ENCODE data around the genes SLC26A8 and PXT1.

DNA sequence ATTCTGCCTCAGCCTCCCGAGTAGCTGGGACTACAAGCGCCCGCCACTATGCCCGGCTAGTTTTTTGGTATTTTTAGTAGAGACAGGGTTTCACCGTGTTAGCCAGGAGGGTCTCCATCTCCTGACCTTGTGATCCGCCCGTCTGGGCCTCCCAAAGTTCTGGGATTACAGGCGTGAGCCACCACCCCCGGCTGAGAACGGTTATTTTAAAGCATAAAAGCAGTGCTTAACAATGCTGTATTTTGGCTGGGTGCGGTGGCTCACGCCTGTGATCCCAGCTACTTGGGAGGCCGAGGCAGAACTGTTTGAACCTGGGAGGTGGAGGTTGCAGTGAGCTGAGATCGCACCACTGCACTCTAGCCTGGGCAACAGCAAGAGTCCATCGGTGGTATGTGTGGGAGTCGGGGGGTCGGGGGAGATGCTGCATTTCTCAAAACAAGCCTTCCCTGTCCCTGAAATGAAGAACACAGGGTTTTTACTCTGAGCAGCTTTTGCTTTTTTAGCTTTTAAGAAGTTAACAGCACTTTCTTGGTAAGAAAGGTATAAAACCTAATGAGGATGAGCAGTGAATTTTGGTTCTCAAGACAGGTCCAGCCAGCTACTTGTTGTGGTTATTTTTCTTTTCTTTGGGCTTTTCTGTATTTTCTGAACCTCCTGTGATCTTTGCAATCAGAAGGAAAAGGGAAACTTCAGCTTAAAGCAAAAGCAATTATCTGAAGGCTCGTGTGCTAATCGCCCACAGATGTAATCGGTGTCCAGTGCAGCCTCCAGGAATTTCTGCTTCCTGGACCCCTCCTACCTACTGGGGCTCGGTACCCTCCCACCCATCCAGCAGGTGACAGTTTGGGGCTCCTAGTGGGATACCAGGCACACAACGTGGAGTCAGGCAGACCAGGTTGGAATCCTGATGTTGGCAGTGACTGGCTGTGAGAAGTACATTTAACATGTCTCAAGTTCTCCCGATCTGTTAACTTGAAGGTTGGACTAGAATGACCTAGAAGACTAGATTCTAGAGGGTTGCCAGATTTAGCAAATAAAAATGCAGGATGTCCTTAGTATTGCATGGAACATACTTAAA lies 3.7 kb downstream of the RPL10A start:
- PRO-cap, 2 experiments = no peak in any of the 2 experiments
- RAMPAGE, long total RNA, 5 experiments = no peak in any of the 5 experiments

- PRO-cap, 2 experiments = no peak in any of the 2 experiments
- RAMPAGE, long total RNA, 5 experiments = no peak in any of the 5 experiments
Observed at GRCh38 chr6:35481523-35482155, 13.4 kb downstream of the RPL10A start.

GRCh38 chr6:35494010-35494591 lies 2.8 kb downstream of the TEAD3 start:
- PRO-cap, 2 experiments = no peak in any of the 2 experiments
- RAMPAGE, long total RNA, 5 experiments = no peak in any of the 5 experiments

DNA sequence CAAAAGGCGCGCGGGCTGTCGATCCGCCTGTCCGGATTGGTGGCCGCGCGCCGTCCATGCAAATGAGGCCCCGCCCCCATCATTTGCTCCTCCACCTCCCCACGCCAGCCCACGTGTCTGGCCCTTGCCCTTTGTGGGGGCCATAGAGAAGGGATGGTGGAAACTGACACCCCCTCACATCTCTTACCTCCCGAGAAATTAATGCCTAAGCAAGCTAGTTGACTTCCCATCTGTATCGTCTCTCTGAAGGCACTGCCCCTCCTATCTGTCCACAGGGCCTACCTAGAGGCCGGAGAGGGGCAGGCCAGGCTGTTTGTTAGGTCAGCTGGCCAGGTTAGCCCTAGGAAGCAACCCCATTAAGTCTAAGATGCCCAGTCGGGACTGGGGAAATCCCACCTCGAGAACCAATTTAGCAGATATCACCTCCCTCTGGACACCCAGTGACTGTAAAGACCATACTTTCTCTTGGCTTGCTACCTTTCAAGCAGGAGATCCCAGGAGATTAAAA lies 366 bp upstream of the FKBP5 start:
- PRO-cap, 2 experiments = peak in 1 of 2 experiments; most common plus-strand start position 143 of the sequence (in 1)
- RAMPAGE, long total RNA, 5 experiments = no peak in any of the 5 experiments

GRCh38 chr6:36024086-36024901 lies at the start of gene SLC26A8:
SLC26A8 (minus strand) TSS chr6:36024641.
- PRO-cap, 2 experiments = no peak in any of the 2 experiments
- RAMPAGE, long total RNA, 5 experiments = no peak in any of the 5 experiments

DNA sequence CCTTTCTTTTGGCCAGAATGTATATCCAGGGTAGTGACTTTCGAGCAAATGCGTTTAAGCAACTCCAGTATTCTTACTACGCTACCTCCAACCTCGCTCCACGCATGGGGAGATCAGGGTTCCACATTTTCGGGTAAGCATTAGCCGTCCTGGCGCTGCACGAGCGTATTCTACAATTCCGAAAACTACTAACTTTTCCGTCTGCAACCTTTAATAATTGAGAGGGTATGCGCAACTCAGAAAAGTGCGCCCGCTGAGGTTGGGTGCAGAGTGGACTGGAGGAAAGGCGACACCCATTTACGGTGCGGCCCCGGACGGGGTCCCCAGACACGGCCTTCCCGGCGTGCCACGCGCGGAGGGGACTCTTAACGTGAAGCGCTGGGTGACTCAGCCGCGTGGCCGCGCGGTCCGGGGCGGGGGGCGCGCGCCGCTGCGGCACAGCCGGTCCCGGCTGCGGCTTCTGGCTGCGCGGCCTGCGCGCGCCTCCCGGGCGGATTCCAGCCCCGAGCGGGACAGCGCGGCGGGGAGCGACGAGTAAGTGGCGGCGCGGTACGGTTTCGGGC lies at the start of gene PXT1:
PXT1 (minus strand) TSS at position 277 of the 563 bp plus-strand sequence.
- PRO-cap, 2 experiments = peak in 2 of 2 experiments; most common plus-strand start position 396 of the sequence (in 1); most common minus-strand start position 277 of the sequence (in 1)
- RAMPAGE, long total RNA, 5 experiments = start-site peak on the plus strand in 1 of 5 experiments, centred at position 447 of the sequence, 966 reads per replicate

GRCh38 chr6:36443772-36444892 lies 1.3 kb downstream of the KCTD20 start:
- PRO-cap, 2 experiments = no peak in any of the 2 experiments
- RAMPAGE, long total RNA, 5 experiments = no peak in any of the 5 experiments

DNA sequence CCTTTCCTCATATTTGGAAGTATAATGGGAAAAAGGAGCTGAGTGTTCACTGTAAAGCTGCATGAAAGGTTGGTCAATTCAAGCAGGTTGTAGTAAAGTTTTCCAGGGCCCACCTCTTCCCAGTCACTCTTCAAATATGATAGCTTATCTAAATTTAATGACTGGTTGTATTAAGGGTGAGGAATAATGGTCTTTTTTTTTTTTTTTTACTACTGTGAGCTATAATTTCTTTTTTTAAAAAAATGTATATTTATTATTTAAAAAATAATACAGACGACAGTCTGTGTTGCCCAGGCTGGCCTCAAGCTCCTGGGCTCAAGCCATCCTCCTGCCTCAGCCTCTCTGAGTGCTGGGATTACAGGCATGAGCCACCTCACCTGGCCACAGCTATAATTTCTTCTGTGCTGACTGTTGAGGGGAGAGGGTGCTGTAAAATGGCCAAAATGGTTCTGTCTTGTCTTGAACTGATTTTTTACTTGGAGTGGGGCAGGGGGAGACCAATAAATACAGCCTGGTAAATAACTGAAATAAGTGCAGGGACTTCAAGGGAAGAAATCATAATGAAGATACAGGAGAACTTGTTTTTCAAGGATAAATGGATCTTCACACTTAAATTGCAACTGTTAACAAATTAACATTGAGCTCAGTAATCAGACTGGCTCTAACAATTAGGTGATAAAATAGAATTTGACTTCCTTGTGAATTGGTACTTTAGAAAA lies 3.6 kb downstream of the SRSF3 start:
- PRO-cap, 2 experiments = no peak in any of the 2 experiments
- RAMPAGE, long total RNA, 5 experiments = no peak in any of the 5 experiments

DNA sequence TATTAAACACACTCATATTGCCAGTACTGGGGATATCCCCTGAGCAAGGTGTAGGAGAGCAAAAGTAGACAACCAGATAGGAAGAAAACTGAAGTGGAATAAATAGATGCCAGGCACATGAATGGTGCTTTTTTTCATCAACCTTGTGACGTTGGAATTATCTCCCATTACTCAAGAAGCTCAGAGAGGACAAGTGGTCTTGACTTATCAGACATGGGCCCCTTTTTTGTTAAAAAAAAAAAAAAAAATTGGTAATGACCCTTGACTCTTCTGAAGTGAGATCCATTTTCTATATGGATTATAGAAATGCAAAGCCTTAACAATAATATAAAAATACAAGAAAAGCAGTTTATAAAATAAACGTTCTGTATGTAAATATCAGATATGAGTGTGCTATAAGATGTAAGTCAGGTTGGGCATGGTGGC lies 17.1 kb downstream of the SRSF3 start:
- PRO-cap, 2 experiments = no peak in any of the 2 experiments
- RAMPAGE, long total RNA, 5 experiments = no peak in any of the 5 experiments

DNA sequence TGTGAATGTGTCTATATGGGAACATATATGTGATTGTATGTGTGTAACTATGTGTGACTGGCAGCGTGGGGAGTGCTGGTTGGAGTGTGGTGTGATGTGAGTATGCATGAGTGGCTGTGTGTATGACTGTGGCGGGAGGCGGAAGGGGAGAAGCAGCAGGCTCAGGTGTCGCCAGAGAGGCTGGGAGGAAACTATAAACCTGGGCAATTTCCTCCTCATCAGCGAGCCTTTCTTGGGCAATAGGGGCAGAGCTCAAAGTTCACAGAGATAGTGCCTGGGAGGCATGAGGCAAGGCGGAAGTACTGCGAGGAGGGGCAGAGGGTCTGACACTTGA lies 29.8 kb downstream of the SRSF3 start:
- PRO-cap, 2 experiments = no peak in any of the 2 experiments
- RAMPAGE, long total RNA, 5 experiments = no peak in any of the 5 experiments

- PRO-cap, 2 experiments = no peak in any of the 2 experiments
- RAMPAGE, long total RNA, 5 experiments = no peak in any of the 5 experiments
Observed at GRCh38 chr6:36642982-36643479, 35.5 kb upstream of the CDKN1A start.

DNA sequence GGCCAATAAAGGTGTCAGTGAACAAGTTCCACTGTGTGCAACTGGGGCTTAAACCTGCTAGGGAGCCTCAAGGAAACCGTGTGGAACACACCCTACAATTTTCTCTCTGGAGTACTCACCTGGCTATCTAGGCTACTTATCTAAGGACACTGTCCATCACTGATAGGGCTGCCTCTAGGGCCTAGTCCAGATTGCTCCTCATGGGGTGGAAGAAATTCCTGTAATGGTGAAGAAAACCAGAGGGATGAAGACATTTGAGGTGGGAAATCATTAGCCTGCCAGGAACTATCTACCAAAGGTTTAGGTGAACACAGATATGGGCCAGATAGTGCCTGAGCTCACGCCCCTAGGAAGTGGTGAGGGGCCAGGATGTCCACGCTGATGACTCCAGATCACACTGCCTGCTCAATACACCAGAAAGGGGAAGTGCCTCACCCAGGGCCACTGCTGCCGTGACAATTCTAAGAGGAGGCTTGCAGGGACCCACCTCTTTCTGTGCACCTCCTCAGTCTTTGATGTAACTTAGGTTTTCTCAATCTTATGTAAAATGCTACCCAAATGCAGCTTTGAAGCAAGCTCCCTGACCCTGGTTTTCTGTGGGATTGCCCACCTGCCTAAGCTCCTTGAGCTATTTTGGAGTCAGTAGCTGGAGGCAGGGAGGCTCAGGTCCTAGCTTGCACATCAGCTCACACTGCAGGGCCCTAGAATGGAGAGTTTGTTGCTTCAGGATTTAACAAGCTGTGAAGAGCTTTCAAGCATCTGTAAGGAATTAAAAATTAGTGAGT lies 5.4 kb upstream of the RAB44 start:
- PRO-cap, 2 experiments = no peak in any of the 2 experiments
- RAMPAGE, long total RNA, 5 experiments = no peak in any of the 5 experiments

DNA sequence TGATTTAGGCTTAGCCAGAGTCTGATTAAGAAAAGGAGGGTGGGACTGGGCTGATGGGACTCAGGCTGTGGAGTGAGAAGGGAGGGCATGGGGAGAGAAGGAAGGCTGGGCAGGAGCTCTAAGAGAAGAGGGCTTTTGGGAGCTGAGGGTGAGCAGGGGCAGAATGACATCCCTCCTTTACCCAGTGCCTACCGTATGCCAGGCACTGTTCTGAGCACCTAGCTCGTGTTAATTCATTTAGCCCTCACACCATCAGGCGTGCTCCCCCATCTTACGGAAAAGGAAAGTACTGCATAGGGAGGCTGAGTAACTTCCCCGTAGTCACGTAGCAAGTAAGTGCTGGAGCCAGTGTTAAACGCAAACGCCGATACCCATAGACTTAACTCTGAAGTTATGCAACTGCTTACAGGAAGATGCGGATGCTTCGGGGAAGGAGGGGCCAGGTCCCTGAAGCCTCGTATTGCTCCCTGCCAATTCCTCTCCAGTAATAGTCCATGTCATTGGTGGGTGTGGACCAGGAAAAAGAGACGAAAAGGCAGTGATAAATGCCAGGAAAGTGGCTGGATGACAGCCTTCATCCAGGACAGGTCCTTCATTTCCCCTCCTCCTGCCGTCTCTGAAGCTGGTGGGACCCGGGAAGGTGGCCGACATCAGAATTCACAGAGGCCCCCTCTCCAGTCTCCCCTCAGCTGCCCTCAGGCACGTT lies 37.5 kb downstream of the RAB44 start:
- PRO-cap, 2 experiments = peak in 2 of 2 experiments; most common plus-strand start position 559 of the sequence (in 2); most common minus-strand start position 387 of the sequence (in 2)
- RAMPAGE, long total RNA, 5 experiments = no peak in any of the 5 experiments

DNA sequence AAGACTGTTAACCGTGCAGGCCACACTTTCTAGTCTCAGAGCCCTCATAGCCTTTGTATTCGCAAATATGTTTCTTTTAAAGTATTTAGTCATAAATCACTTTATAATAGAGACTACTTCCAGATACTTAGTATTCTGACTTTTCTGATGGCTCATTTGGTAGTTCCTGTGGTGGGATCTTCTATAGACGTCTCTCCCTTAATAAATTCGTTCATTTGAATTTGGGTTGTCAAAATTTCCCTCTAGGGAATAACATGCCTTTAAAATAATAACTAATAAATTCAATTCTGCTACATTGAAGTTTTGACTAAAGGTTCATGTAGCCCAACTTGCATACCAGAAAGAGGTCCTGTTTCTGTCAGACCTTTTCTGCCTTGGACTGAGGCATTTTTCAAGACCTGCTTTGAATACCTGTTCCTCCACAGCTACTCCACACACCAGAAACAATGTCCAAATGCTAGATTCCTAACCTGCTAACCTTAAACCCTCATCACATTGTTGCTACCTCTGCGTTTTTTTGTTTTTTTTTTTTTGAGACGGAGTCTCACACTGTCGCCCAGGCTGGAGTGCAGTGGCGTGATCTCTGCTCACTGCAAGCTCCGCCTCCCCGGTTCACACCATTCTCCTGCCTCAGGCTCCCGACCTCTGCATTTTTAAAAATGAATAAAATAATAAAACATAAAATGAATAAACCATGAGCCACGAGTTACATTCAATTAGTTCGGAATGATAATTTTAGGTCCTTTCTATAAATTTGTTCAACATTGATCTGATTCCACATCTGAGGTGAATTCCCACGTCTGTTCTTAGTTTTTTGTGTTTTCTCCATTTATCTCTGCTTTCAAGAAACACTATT lies 1.1 kb downstream of the C6orf89 start:
- PRO-cap, 2 experiments = no peak in any of the 2 experiments
- RAMPAGE, long total RNA, 5 experiments = no peak in any of the 5 experiments

GRCh38 chr6:36907769-36908380 lies 22.1 kb downstream of the C6orf89 start:
- PRO-cap, 2 experiments = peak in 2 of 2 experiments; most common plus-strand start chr6:36908034 (in 2); most common minus-strand start chr6:36907859 (in 1)
- RAMPAGE, long total RNA, 5 experiments = no peak in any of the 5 experiments

DNA sequence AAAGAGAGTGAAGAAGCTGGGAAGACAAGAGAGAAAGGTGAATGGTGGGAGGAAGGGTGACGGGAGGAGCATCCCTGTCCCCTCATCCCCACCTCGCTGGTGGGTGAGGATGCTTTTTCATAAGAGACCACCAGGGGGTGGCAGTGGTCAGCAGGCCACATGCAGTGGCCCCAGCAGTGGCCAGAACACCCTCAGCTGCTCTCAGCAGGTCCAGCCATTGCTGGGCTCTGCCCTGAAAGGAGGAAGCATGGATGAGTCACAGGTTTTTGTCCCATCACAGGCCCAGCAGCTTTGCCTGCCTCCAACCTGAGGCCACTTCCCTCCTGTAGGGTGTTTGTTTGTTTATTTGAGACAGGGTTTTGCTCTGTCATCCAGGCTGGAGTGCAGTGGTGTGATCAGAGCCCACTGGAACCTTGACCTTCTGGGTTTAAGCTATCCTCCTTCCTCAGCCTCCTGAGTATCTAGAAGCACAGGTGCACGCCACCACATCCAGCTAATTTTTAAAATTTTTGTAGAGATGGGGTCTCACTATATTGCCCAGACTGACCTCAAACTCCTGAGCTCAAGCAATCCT lies 23.9 kb downstream of the FGD2 start:
- PRO-cap, 2 experiments = no peak in any of the 2 experiments
- RAMPAGE, long total RNA, 5 experiments = no peak in any of the 5 experiments

- PRO-cap, 2 experiments = no peak in any of the 2 experiments
- RAMPAGE, long total RNA, 5 experiments = no peak in any of the 5 experiments
Observed at GRCh38 chr6:37033206-37033816, 27.9 kb downstream of the FGD2 start.

DNA sequence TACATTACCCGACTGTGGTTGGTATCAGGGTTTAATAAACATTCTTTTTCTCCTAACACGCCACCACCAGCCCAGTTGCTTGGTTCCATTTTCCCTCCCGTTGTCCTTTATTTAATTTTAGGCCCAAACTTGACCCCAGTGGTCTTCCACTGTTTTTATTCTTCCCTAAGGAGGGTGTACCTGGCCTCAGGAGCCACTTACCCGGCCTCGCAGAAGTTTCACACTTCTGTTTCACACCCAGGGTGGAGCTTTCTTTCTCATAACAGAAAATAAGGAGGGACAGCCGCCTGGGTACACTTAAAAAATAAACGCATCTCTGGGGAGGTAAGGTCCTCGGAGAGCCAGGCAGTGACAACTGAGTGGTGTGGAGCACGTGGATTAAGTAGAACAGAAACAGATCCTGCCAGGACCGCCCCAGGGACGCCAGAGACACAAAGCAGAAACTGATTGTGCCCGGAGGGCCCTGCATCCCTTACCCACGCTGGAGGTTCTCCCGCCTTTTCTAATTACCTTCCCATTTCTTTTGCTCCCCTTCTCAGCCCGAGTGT lies 33.0 kb upstream of the PIM1 start:
- PRO-cap, 2 experiments = no peak in any of the 2 experiments
- RAMPAGE, long total RNA, 5 experiments = no peak in any of the 5 experiments

- PRO-cap, 2 experiments = peak in 2 of 2 experiments; most common plus-strand start chr6:37169352 (in 2); most common minus-strand start chr6:37169592 (in 2)
- RAMPAGE, long total RNA, 5 experiments = no peak in any of the 5 experiments
Observed at GRCh38 chr6:37168779-37169939, 793 bp upstream of the PIM1 start.

DNA sequence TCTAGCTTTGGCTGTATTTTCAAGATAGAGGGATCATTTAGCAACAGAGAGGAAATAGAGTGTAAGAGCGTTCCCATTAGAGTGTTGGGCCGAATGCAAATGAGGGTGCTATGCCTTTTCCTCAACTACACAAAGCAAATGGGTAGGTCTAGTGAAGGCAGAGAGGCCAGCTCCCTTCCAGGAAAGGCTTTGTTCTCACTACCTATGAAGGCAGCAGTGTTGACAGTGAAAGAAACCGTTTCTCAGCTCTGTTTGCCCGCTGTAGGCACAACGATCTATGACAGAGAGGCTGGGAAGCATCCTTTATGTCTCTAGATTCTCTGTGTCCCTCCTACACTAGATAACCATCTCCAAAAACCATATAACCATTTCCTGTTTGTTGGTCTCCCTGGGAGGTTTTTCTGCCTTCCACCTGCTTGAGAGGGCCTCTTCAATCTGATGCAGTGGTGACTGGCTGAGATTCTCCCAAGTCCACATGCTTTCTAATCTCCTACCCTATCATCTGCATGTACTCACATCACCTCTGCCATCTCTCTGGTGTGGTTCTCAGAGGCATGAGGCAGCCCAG lies 31.9 kb upstream of the TMEM217 start:
- PRO-cap, 2 experiments = no peak in any of the 2 experiments
- RAMPAGE, long total RNA, 5 experiments = no peak in any of the 5 experiments